Subcutaneous adipose tissue (tissue), 3 donors: Measurements from ENCODE around the genes UBQLNL, HPX and DNHD1.

- PRO-cap, result no peak
- RAMPAGE, long total RNA, 3 experiments, result no peak in any of the 3 experiments
These were observed at the start of gene UBQLNL for GRCh38 chr11:5516448-5516876. Gene UBQLNL (minus strand): TSS chr11:5516699.

DNA sequence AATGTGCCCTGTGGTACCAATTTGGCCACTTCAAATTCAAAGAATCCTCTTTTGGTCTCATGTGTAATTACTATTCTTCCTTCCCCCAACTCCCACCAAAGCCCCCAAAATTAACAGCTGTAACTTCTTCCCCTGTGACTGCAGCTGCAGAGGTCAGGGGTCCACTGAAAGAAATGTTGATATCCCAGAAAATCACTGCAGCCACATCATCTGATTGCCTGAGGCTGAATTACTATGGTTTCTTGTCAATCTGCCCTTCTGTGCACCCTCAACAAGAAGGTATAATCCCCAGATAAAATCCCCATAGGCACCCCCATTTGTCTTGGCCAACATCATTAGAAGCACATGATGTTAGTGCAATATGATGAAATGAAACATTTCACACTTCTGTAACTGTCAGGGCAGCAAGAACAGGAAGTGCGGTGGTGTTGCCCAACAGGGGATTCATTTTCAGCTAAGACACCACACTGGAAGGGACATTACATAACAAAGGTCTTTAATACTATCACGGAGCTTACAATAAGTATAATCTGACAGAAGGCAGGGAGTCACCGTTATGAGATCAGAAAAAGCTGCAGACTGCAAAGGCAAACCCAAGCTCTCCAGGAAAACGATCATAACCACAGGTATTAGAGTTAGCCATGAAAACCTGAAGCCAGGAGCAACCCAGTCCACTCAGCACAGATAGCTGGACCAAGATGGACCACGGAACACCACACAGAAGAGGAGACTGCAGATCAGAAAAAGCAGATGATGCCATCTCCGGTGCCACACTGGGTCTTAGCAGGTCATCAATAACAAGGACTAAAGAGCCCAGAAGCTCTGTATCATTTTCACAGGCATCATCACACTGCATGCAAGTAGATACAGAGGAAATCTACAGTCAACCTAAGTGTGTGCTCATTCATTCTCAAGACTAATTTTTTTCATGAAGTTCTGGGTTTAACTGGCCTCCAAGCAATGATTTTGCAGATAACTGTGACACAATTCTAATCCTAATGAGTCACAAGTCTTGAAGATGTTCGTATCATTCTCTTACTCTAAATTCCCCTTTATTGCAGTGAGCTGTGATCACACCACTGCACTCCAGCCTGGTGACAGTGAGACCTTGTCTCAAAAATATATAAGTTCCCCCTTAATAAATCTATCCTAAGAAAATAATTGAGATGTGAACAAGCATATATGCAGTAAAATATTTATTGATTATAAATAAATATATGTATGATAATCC is 2.1 kb downstream of the OR52W1 start:
- PRO-cap, result no peak
- RAMPAGE, long total RNA, 3 experiments, result no peak in any of the 3 experiments

- PRO-cap, result no peak
- RAMPAGE, long total RNA, 3 experiments, result no peak in any of the 3 experiments
These were observed 275 bp downstream of the CAVIN3 start for GRCh38 chr11:6320104-6320348.

GRCh38 chr11:6440875-6441450 is at the start of gene HPX:
Gene HPX (minus strand): TSS chr11:6440987.
- PRO-cap, result no peak
- RAMPAGE, long total RNA, 3 experiments, result no peak in any of the 3 experiments

GRCh38 chr11:6496883-6497788 is at the start of gene DNHD1:
Gene DNHD1 (plus strand): TSS chr11:6497280.
- PRO-cap, result unidirectional peak, plus-strand start at chr11:6497296
- RAMPAGE, long total RNA, 3 experiments, result no peak in any of the 3 experiments

DNA sequence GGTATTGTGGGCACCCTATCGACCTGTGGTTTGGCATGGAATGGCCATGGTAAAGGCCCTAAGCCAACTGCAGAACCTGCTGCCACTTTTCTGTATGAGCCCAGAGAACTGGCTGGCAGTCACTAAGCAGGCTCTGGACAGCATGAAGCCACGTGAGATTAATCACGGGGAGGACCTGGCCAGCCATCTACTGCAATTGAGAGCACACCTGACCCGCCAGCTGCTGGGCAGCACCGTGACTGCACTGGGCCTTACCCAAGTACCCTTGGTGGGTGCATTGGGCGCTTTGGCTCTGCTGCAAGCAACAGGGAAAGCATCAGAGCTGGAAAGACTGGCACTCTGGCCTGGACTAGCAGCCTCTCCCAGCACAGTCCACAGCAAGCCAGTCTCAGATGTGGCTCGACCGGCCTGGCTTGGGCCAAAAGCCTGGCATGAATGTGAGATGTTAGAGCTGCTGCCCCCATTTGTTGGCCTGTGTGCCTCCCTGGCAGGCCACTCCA is 36.3 kb downstream of the RRP8 start:
- PRO-cap, result no peak
- RAMPAGE, long total RNA, 3 experiments, result no peak in any of the 3 experiments

- PRO-cap, result no peak
- RAMPAGE, long total RNA, 3 experiments, result no peak in any of the 3 experiments
These were observed 2.1 kb upstream of the TAF10 start for GRCh38 chr11:6613766-6614824.

DNA sequence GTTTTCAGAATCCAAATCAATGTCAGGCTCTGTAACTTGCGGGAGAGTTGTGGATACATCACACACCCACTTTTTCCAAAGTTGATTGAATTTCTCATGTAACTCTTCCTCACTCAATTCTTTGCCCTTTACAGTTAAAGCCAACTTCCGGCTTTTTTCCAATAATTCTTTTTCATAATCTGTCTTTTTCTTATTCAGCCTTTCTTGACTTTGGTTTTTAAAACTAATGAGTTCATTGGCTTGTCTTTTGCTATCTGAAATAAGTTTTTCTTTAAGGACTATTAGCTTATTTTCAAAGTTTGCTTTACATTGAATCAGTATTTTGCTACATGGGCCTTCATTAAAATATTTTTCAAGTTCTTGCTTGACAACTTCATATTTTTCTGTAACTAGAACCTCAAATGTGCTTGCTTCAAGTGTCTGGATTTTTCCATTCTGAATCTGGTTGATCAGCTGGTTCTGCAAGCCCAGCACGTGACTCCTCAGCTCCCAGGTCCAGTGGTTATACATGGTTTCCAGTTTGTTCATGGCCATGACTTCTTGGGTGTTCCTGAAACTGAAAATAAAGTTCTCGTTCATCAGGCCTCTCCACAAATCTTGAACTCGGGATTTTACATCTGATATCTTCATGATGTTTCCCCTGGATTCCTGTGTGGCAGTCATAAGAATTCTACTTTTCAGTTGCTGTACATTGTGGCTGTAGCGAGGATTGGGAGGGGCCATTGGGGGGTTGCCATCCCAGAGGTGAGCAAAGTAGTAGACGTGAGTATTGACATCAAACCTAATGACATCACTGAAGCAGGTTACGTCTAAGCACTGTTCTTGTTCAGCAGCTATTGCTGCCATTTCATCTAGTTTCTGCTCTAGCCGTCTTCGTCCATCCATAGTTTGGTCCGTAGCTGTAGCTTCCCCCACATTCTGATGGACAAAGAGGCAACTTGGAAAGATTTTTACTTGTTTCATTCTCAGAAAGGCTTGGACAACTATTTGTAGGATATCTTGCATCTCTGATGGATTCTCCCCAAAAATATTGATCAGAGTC is 33.3 kb upstream of the MRPL17 start:
- PRO-cap, result no peak
- RAMPAGE, long total RNA, 3 experiments, result no peak in any of the 3 experiments

GRCh38 chr11:6743367-6743952 is 28.3 kb downstream of the OR2AG2 start:
- PRO-cap, result no peak
- RAMPAGE, long total RNA, 3 experiments, result no peak in any of the 3 experiments

GRCh38 chr11:7252313-7253355 is 930 bp downstream of the SYT9 start:
- PRO-cap, result no peak
- RAMPAGE, long total RNA, 3 experiments, result no peak in any of the 3 experiments

DNA sequence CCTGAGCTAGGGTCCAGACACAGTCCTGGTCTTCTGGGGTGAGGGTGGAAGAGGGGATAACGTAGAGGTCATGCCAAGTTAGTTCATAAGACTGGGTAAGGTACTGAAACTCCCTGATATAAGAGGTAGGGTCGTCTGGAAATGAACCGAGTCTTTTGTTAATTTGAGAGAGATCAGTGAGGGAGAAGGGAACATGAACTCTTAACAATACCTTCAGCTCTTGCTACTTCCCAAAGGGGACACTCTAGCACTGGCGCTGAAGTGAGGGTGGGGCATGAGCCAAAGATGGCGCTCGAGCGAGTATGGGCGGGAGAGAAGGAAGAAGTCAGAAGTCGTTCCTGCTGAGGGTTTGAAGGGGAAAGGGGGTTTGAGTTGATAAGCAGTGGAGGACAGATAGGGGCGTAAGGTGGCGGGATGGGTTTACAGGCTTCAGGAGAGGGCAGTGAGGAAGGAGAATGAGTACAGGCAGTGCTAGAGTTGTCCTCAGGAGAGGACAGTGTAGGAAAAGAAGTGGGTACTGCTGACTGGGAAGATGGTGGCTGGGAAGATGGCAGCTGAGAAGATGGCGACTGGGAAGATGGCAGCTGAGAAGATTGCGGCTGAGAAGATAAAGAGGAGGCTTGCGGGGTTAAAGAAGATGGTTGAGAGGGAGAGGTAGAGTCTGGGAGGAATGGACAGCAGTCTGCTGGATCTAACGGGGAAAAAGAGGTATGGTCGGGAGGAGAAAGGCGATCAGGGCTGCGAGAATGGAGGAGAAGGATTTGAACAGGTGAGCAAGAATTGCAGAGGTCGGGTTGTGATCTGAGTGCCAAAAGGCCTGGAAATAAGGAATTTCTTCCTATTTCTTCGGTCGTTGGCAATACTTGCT is 5.0 kb downstream of the PPFIBP2 start:
- PRO-cap, result no peak
- RAMPAGE, long total RNA, 3 experiments, result no peak in any of the 3 experiments

- PRO-cap, result no peak
- RAMPAGE, long total RNA, 3 experiments, result no peak in any of the 3 experiments
These were observed 40.3 kb downstream of the PPFIBP2 start for GRCh38 chr11:7554032-7554529.

DNA sequence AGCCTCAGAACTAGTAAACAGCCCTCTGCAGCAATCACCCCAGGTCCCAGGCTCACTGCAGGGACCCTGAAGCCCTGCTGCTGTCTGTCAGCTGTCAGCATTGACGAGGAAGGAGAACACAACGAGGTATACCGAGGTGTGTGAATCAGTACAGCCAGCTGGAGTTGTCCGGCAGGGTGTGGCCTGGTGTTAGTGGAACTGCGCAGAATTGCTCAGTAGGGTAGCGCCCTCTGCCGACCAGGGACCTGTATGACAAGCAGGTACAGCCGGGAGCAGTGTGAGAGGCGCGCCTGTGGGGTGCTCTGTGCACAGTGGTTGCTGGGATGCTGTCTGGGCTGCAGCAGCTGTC is 7.6 kb downstream of the CYB5R2 start:
- PRO-cap, result no peak
- RAMPAGE, long total RNA, 3 experiments, result no peak in any of the 3 experiments

DNA sequence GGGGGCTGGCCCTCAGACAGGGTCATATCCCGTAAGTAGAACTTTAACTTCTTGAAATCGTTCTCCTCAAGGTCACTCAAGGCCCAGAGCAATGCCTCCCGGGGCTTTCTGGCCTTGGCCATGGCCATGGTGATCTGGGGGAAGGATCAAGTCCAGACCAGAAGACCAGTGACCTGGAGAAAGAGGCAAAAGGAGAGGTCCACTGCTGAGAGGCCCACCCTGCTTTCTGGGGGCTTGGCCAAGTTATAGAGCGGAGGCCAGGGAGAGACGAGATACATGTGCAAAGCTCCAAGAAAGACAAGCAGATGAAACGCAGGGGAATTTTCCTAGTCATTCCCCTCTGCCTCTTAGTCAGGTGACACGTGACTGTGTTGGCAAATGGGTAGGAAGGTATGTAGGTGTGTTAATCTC is 1.9 kb downstream of the NLRP10 start:
- PRO-cap, result no peak
- RAMPAGE, long total RNA, 3 experiments, result no peak in any of the 3 experiments

DNA sequence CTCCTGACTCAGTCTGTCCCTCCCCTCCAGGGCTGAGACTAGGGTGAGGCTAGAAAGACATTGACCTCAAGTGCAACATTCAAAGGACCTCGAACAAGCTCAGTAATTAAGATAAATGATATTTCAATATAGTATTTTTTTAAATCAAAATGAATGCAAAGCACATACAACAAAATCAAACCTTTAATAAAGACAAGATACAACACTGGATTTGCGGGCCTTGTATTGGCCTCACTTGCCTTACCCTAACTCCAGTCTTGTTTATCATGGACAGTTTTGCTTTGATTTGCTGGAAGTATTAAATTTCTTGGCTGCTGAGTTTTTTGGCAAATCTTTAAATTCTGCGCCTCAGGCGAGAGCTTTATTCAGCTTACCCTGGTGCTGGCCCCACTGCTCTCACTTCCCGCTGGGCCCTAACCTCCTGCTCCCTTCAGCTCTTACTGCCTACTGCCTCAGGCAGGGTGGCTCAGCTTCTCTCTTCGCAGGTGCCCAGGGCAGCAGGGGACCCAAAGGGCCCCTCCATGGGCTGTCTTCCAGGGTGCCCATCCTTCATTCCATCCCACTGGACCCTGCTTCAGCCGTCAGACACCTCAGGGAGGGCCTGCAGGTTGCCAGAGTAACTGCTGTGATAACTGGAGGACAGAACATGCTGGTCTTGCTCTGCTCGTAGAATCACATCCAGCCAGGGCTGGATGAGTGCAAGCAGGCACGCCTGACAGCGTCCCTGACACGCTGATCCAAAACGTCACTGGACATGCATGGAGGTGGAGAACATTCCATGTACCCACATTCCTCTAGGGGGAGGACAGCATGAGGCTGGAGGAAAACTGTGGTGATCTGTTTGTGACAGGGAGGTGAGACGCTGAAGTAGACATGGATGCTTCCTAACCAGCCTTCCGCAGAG is 45.7 kb upstream of the TUB start:
- PRO-cap, result bidirectional peak, plus-strand start at position 840 of the sequence, minus-strand start at position 676 of the sequence; unidirectional peak, plus-strand start at position 840 of the sequence
- RAMPAGE, long total RNA, 3 experiments, result no peak in any of the 3 experiments

- PRO-cap, result no peak
- RAMPAGE, long total RNA, 3 experiments, result no peak in any of the 3 experiments
These were observed 15.0 kb upstream of the TUB start for GRCh38 chr11:8066076-8066423.

DNA sequence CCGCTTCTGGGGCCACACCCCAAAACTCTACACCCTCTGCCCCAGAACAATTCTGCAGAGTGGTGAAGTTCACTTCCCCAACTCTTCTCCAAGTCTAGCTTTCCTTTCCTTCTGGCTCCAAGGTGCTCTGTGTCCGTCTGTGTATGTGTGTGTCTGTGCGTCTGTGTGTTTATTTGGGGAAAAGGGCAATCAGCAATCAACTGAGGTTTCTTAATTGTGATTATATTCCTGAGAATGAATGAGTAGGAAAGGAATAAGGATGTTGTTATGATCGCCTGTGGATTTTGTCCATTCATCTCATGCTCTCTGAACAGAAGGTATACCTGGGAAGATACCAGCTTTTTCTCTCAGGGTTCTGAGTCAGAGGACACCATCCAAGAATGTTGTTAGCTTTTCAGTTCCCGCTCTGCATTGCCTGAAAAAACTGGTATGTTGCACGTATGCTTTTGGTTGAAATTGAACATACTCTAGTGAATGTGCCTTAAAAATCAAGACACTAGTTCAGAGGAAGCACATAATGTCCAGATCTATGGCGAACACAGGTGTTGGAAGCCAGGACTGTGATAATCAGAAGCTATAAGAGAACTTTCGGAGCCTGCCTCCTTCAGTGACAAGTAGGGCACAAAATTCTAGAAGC is 23.4 kb downstream of the TUB start:
- PRO-cap, result no peak
- RAMPAGE, long total RNA, 3 experiments, result no peak in any of the 3 experiments

DNA sequence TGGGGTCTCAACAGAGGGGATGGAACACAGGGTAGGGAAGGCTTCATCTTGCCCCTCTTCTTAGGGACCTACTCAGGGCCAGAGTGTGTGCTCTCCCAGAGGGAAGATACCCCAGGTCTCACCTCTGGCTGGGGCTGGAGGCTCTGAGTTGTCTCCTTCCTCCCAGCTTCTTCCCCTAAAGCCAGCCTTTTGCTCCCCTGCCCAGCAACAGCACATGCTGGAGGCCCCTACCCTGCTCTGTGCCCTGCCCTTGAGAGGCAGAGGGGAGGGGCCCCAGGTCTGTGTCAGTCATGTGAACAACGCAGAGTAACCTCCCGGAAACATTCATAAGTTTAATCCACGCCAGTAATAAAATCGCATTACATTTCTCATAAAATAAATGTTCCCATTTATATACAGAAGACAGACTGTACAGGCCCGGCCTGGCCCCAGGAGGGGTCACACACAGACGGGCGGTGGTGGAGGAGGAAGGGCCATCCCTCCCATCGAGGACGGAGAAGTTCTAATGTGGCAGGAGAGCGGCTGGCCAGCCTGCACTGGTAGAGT is 39.6 kb downstream of the LMO1 start:
- PRO-cap, result no peak
- RAMPAGE, long total RNA, 3 experiments, result no peak in any of the 3 experiments

GRCh38 chr11:8234523-8234866 is 29.2 kb downstream of the LMO1 start:
- PRO-cap, result no peak
- RAMPAGE, long total RNA, 3 experiments, result no peak in any of the 3 experiments

DNA sequence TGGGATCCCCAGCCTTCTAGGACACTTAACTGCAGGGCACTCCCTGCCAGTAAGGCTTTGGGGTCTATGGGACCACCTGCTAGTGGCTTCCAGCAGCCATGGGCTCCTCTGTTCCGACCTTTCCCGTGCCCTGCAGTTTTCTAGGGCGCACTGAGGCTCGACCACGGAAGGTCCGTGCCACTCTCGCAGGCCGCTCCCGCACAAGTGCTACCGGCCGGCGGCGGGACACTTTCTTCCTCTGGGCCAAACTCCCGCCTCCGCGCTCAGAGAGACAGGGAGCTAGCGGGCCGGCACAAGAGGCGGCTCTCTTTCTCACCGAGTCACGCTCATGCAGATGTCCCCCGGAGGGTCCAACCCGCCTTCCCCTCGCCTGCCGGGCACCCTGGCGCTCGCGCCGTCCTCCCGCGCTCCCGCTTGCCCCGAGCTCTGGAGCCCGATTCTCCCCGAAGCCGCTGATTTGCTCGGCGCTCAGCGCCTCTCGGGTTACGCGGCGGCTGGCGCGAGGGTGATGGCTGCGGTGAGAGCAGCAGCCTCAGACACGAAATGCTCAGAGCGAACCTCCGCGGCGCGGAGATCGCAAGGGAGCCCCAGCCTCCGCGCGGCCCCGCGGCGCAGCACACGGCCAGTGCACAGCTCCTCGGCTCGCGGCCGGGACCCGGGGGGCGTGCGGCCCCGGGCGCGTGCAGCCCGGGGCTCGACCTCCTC is 1.1 kb downstream of the LMO1 start:
- PRO-cap, result bidirectional peak, plus-strand start at position 550 of the sequence, minus-strand start at position 428 of the sequence
- RAMPAGE, long total RNA, 3 experiments, result no peak in any of the 3 experiments